Measurements from ENCODE around the genes GNL3 and DCP1A.

DNA sequence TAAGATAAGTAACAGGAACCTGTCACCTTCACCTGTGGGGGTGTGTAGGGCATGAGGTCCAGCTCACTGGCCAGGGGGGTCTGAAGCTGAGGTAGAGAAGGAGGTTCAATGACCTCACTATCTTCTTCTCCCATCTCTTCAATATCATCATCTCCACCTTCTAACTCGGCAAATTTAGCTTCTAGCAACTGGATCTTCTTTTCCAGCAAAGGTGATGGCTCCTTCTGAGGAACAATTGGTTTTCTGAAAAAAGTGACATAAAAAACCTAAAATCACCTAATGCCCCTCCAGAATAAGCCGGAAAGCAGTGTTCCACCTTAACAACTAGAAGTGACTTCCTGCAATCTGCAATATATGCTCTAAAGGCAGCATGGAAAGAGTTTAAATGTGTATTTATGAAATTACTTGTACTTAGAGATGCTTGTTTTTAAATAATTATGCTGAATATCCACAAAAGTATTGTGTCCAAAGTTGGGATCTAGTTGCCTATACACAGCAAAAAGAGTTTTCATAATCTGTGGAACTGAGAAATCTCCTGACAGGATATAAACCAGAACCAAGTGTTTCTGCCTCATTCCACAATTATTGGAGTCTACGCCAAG, 26.9 kb downstream of the UQCC5 start:
- PRO-cap = no peak

DNA sequence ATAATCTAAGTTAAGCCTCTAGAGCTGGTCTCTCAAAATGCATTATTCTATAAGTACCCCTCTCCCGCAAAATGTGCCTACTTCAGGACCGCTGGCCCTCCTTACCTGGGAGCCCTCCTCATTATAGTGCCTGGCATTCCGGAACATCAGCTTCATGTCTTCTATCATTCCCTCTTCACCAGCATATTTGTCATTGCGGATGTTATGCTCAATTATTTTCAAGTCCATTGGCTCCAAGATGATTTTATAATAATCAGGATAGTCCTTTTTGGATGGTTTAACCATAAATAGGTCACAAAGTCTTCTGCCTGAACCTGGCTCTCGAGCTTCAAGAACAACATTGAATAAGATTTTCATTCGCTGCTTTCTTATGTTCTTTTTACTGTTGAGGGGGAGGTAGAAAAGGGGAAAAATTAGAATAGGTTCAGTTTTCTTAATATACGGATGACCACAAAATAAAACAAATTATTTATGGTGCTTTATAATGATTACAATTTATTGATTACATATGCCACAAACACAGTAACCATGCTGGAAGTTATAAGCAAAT, 68.6 kb upstream of the GNL3 start:
- PRO-cap = no peak

DNA sequence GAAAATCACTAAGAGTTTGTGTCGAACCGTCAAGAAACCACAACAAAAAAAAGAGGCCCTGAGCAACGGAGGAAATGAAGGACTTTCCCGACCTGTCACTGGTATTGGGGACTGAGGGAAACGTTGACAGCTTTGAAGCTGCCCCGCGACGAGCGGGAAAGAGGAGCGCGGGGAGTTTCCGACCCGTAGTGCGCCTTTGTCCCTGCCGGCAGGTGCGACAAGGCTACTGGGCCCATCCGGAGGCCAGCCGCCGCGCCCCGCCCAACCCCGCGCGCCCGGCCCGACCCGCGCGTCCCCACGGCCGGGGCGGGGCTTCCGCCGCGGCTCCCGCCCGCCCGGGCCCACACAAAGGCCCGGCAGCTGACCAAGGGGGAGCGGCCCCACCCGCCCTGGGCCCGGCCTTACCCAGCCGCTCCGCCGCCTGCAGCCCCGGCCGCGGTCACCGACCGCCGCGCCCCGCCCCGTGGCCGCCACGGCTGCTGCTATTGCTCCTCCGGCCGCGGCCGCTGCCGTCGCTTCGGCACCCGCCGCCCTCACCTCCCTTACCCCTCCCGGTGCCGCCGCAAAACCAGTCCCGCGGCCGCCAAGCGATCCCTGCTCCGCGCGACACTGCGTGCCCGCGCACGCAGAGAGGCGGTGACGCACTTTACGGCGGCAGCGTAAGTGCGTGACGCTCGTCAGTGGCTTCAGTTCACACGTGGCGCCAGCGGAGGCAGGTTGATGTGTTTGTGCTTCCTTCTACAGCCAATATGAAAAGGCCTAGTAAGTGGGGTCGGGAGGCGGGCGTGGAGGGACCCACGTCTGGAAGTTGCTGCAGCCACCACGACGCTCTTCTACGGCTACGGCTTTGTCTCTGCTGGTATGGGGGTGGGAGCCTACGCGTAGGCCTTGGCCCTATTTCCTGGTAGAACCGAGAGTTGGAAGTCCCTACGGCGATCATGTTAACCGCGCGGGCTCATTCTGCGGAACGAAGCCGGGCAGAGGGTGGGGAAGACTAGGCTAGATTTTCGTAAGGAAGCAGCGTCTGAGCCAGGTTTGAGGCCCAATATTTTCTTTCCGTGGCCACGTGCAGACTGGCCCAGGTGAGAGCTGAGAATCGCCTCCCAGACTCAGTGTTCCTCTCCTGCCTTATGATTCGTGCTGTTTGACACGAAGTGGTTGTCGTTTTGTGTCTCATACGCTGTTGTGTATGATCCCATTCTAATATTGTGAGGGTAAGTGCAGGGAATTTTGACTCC, at the start of gene GNL3:
Gene GNL3, plus strand, starts transcription at position 689 of the 1,238 bp plus-strand sequence.
- PRO-cap = bidirectional peak, plus-strand start at position 348 of the sequence, minus-strand start at position 266 of the sequence; bidirectional peak, plus-strand start at position 689 of the sequence, minus-strand start at position 539 of the sequence

DNA sequence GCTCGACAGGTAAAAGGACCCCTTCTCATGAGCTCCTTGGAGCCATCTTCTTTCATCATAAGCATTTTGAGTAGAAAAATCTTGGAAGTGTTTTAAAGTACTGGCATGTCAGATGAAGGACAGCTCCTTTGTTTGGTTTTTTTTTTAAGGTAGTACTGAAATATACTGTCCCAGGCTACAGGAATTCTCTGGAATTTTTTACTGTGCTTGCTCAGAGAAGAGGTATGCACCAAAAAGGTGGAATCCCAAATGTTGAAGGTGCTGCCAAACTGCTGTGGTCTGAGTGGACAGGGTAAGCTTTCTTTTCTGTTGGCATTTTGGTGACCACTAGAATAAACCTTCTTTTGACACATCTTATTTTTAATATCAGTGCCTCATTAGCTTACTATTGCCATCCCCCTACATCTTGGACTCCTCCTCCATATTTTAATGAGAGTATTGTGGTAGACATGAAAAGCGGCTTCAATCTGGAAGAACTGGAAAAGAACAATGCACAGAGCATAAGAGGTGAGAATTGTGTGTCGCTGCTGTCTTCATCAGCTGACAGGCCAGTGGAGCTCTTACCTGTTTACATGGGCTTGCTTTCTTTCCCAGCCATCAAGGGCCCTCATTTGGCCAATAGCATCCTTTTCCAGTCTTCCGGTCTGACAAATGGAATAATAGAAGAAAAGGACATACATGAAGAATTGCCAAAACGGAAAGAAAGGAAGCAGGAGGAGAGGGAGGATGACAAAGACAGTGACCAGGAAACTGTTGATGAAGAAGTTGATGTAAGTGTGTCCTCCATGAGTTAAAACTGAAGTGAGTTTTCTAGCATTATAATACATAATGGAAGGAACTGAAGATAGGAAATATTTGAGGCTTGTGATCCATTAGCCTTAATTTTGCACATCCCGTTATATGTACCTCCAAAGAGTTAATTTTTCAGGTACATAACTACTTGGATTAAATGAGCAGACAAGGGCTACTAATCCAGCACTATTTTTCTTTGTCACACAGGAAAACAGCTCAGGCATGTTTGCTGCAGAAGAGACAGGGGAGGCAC, 7.5 kb downstream of the GNL3 start:
- PRO-cap = no peak

DNA sequence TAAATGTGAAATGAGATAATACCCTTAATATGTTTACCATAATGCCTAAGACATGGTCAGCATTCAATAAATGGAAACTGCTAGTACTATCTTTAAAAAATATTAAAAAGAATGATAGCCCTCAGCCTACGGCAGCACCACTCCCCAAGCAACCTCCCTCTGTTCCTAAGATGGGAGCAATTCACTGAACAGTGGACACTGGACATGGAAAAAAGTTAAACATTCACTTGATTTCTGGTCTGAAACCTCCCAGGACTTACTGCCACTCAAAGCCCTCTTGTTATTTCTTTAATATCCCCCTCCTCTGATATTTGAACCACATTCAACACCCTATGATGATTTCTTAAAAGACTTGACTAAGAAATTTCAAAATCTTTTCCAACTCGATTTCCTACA, 27.0 kb downstream of the NEK4 start:
- PRO-cap = no peak

DNA sequence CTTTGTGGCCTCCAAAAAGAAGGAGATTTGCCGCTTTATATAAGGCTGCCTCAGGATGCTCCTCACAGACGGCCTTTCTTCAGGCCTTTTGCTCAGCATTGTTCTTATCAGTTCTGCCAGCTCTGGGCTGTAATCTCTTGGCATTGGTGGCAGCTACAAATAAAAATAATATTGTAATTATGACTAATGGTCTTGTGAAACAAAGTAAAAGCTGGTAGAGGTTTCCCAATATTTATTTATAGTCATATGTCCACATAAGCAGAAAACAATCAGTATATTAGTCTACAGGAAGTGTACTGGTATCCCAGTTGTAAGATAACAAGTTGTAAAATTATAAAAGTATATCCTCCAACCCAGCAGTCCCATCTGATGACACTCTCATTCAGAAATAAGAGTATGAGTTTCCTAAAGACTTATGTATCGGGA, 7.3 kb downstream of the NEK4 start:
- PRO-cap = no peak

GRCh38 chr3:52787519-52788118, 7.0 kb upstream of the ITIH3 start:
- PRO-cap = no peak

- PRO-cap = no peak
Measured at GRCh38 chr3:52801895-52802399, 7.4 kb downstream of the ITIH3 start.

- PRO-cap = no peak
Measured at GRCh38 chr3:52983124-52984000, 62.5 kb downstream of the SFMBT1 start.

- PRO-cap = no peak
Measured at GRCh38 chr3:53044522-53045114, 1.3 kb downstream of the SFMBT1 start.

DNA sequence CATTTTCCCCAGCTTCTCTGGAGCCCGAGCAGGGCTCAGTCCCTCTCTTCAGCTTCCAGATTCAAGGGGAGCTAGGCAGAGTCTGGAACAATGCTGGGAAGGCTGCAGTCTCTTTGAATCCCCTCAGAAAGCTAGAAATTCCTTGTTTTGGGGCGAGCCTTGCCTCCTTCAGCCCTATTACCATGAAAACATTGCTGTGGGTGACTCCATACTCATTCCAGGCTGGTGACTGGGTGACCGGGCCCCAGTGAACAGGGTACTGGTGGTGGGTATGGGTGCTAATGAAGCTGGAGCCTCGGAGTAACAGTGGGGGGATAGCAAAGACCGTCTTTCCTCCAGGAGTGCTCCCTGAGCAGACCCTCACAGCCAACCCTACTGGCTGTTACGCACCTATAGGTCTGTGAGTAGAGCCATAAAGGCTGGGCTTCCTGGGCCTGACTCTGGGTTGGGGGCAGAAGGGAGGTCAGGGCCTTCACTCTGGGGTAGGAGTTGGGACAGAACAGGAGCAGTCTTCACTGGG, 4.8 kb downstream of the PRKCD start:
- PRO-cap = no peak

DNA sequence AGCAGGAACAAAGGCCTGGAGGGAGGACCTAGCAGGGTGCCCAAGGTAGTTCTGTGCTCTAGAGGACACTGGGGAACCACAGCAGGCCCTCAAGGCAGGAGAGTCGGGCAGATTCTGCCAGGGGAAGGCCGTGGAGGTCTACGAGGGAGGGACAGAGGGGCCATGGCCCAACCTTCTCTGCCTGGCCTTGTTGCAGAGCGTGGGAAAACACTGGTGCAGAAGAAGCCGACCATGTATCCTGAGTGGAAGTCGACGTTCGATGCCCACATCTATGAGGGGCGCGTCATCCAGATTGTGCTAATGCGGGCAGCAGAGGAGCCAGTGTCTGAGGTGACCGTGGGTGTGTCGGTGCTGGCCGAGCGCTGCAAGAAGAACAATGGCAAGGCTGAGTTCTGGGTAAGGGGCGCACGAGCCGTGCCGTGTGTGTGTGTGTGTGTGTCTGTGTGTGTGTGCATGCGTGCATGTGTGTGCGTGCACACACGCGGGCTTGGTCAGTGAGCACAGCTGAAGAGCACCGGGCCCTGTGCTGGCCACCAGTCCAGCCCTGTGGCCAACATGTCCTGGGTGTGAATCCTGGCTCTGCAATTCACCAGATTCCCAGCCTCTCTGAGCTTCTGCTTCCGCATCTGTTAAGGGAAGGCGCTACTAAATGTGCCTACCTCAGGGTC, 18.5 kb downstream of the PRKCD start:
- PRO-cap = no peak

GRCh38 chr3:53193337-53193944, 32.4 kb downstream of the PRKCD start:
- PRO-cap = bidirectional peak, plus-strand start at chr3:53193867, minus-strand start at chr3:53193759

DNA sequence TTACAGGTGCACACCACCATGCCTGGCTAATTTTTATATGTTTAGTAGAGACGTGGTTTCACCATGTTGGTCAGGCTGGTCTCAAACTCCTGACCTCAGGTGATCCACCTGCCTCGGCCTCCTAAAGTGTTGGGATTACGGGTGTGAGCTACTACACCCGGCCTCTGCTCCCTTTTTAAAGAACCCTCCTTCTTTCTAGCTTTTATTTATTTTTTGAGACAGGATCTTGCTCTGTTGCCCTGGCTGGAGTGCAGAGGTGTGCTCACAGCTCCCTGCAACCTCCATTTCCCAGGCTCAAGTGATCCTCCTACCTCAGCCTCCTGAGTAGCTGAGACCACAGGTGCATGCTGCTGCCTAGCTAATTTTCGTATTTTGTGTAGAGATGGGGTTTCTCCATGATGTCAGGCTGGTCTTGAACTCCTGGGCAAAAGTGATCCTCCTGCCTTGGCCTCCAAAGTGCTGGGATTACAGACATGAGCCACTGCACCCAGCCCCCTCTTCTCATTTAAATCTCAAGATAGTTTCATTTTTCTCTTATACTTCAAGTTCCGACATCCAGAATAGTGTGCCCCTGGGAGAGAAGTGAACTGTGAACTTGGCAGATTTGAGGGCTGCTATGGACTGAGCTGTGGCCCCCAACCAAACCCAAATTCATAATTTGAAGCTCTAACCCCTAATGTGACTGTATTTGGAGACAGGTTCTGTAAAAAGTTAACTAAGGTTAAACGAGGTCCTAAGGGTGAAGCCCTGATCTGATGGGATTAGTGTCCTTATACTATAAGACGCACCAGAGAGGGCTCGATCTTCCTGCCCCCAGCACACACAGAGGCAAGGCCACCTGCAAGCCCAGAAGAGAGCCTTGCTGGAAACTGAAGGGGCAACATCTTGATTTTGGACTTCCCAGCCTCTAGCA, 34.3 kb downstream of the TKT start:
- PRO-cap = no peak

DNA sequence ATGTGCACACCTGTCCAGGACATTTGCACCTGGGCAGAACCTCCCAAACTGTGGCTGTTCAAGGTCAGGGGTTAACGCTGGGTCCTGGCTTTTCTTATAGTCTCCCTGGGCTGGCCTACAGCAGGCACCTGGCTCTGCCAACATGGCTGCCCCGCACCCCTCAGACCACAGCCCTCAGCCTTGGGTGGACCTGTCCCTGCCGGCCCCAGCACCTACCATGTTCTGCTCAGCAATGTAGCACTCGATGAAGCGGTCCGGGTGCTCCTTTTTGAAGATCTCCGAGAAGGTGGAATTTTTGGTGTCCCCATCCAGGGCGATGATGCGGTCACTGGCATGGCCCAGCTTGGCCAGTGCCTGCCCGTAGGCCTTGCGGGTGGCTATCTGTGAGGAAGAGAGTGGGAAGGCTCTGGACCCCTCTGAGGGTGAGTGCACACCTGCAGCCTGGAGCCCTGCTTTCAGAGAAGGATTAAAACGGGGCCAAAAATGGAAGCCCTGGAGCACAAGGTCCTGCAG, 25.5 kb downstream of the TKT start:
- PRO-cap = no peak

DNA sequence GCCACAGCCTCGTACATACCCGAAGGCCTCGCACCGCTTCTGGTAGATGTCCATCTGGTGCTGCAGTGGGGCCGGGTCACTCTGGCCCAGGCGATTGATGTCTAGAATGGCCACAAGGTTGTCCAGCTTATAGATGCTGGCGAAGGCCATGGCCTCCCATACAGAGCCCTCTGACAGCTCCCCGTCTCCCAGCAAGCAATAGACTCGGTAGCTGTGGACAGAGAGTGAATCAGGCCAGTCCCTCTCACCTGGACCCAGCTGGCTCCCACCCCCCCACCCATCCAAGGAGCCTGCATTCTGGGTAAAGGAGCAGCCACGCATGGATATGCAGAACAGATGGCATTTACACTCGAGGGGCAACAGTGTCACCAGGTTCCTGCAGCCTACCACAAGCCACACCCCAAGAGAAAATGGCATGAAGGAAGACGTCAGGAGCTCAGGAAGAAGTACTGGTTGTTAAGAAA, 20.8 kb downstream of the TKT start:
- PRO-cap = no peak

DNA sequence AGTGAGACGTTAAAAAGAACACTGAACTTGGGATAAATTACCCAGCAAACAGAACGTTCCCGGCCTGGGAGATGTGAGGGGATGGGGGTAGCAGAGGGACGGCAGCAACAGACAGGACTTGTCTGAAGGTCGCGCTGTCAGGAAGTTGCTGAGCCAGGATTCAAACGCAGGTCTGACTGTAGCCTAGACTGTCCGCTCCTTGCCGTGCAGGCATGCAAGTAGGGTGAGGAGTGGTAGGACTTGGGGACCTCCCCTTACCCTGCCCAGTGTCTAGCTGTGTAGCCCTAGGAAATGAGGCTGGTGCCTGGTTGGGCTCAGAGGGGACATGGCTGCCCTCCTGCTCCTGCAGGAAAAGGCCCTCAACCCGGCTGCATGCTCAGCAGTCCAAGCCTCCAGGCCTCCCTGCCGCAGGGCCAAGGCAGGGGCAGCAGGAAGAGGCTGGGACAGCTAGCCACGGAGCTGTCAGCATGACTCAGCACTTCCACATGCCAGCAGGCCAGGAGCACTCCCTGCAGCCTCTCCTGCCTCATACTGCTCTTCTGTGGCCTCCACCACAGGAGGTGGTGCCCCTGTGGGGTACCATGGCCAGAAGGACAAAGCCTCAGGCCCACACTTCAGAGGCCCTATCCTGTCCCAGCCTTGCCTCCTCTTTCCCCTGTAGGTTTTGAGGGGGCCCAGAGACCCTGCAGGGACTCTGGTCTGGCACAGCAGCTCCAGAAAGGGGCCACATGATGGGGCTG, 19.8 kb downstream of the TKT start:
- PRO-cap = no peak

GRCh38 chr3:53254206-53255378, 1.2 kb downstream of the TKT start:
- PRO-cap = unidirectional peak, plus-strand start at chr3:53255086

GRCh38 chr3:53346958-53348219, at the start of gene DCP1A:
DCP1A (minus strand) TSS chr3:53347543.
- PRO-cap = bidirectional peak, plus-strand start at chr3:53347728, minus-strand start at chr3:53347543

GRCh38 chr3:53494757-53494878, 207 bp downstream of the CACNA1D start:
- PRO-cap = no peak